Temporal lobe (tissue), 2 donors: ENCODE data around the genes N4BP2L1 and RFC3.

DNA sequence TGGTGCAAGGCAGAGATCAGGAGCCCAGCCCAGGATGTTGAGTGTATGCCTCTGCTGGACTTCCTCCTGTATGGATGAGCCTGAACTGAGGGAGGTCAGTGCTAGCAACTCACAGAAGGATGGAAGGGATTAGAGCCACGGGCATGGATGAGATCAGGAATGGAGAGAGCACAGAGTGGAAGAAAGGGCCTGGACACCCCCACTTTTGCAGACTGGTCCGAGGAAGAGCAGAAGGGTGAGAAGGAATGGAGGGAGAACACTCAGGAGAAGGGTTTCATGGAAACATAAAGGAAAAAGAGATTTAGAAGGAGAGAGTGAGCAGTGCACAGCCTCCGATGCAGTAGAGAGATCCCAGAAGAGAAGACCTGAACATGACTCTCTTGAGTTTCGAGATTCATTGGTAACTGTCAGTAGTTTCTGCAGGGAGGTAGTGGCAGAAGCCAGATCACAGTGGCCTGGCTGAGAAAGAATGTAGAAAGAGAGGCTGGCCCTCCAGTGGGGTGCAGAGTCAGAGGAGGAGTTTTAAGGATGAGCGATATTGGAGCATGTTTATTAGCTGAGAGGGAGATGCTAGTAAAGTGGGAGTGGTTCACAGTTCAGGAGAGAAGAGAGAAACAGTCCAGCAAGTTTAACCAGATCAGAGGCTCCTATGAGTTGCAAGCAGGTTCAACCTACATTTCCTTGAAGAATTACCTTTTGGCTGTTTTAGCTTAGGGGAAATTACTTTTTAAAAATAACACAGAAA lies 109.0 kb downstream of the ZAR1L start:
- RAMPAGE, long total RNA, result no peak

GRCh38 chr13:32427946-32428630 lies at the start of gene N4BP2L1:
Gene N4BP2L1 (minus strand): TSS chr13:32428130.
- RAMPAGE, long total RNA, result no peak

GRCh38 chr13:32471364-32471853 lies 43.5 kb upstream of the N4BP2L1 start:
- RAMPAGE, long total RNA, result no peak

DNA sequence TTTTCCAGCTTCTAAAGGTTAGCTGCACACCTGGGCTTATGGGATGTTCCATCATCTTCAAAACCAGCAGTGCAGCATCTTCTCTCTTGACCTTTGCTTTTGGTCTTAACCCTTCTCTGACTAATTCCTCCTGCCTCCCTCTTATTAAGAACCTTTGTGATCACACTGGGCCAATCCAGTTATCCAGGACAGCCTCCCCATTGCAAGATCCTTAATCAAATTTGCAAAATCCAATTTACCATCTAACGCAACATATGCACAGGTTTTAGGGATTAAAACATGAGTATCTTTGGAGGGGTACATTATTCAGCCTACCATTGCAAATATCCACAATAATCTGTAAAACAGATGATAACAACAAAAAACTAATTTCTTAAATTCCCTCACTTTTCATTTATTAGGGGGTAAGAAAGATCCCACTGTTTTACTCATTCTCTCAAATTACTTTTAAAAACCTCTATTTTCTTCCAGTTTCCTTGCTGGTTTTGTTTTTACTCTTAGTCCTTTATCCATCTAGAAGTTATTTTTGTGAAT lies 6.6 kb downstream of the N4BP2L2 start:
- RAMPAGE, long total RNA, result no peak

- RAMPAGE, long total RNA, result no peak
Measured at GRCh38 chr13:32535508-32536553, 2.8 kb downstream of the N4BP2L2 start.

DNA sequence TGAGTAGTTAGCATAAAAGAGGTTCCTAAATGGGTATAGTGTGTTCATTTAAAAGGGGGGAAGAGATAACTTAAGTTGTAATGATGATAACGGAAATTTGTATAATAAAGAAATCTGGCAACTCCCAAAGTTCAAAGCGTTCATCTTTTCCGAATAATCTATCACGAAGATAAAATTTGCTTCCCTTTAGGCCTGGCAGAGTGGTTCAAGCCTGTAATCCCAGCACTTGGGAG lies 1.1 kb downstream of the N4BP2L2 start:
- RAMPAGE, long total RNA, result no peak

GRCh38 chr13:32632343-32632793 lies 46.1 kb downstream of the PDS5B start:
- RAMPAGE, long total RNA, result no peak

DNA sequence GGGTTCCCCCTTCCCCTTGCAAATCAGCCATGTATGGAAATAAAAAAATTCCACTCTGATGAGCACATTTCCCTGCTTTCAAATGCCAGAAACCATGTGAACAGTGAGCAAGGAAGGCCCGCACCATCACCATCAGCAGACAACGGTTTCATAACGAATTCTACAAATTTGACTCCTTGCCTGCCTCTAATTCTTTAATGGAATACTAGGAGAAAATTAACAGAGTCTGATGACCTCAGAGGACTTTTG lies 46.8 kb upstream of the KL start:
- RAMPAGE, long total RNA, result no peak

DNA sequence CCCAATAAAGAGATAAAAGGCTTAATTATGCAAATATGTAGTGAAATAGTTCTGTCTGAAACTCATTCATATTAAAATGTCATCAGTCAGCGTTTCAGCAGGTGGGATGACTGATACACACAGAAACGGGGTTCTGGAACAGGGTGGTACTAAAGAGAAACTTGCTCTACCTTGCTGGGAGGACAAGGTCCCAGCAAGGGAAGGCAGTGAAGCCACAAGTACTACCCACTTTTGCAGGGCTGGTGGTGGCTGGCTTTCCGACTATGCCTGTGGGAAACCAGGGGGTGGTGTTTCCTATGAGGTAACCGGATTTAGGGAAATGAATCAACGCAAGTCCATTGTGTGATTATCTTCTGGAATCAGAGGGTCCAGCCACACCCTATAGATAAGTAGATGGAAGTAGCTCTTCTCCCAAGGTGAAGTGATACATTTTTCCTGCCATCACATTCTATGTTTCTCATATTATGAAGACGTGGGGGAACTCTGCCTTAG lies 76.3 kb downstream of the KL start:
- RAMPAGE, long total RNA, result no peak

GRCh38 chr13:33112449-33113186 lies 96.4 kb downstream of the KL start:
- RAMPAGE, long total RNA, result no peak

DNA sequence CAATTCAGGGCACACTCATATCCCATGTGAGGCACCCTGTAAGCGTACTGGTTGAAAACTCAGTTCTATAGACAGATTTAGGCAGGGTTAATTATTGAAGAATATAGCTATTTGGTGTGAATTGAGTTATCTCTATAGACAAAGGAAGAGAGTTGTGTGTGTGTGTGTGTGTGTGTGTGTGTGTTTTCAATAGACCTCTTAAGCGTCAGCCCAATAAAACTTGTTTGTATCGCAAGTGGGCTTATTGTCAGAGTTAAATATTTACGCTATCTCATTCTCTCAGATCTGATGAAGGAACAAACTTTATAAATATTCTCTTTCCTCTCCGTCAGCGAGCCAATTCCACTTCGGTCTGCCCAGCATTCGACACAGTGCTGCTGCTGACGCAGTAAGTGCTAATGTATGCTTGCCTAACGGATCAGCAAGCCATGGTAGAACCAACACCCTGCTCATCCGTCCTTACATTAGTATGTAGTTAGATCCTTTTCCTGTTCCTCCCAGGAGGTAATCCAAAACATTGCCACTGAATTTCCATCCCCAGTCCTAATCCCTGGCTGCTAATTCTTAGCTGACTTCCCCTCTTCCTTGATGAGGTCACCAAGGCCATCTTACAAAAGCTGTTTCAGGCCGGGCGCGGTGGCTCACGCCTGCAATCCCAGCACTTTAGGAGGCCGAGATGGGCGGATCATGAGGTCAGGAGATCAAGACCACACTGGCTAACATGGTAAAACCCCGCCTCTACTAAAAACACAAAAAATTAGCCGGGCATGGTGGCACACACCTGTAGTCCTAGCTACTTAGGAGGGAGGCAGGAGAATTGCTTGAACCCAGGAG lies 88.1 kb downstream of the STARD13 start:
- RAMPAGE, long total RNA, result no peak

DNA sequence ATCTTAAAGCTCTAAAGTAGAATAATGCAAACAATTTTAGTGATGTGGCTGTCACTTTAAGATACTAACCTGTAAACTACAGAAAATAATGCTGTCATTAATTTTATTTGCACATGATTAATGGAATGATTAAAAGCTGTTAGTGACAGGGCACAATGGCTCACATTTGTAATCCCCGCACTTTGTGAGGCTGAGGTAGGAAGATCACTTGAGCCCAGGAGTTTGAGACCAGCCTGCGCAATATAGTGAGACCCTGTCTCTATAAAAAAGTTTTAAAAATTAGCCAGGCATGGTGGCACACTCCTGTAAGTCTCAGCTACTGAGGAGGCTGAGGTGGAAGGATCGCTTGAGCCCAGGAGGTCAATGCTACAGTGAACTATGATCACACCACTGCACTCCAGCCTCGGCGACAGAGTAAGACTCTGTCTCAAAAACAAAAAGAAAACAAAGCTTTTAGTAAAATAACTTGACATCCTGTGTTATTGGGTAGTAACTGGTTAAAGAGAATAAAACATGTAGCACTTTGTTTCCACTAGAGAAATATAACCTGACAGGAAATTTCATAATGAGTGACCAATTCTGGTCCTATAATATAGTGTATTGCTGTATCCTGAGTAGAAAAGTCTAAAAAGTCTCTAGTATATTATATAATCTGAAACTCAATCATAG lies 2.8 kb downstream of the STARD13 start:
- RAMPAGE, long total RNA, result no peak

- RAMPAGE, long total RNA, result no peak
Measured at GRCh38 chr13:33314000-33314368, 28.4 kb upstream of the STARD13 start.

DNA sequence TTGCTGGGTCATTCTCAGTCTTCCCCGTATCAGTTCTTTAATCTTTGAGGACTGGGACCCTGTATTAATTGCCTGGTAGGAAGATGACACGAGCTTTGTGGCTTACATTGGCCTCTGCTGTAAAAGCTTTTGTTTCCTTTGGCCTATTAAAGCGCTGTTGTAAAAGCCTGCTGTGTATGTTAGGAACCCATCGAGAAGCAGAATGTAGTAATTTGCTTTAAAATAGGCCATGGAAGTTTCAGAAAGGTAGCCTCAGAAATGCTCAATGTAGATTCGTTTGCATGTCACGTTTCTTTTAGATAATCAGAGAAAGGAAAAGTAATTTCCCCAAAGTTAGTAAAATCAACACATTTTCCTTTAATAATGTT lies 257.5 kb upstream of the STARD13 start:
- RAMPAGE, long total RNA, result no peak

DNA sequence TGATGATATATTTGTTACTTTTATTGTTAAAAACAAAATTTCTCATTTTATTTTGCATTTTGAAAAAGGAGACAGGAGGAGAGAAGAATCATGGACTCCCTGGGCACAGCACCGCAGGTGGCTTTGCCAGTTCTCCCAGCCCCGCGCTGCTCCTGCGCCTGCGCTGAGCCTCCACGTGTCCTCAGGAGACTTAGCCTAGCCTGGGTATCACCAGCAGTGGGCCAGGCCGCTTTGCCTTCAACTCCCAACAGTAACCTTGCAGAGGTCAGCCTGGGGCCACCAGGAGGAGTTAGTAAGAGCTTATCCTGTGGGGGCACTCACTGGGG lies 207.6 kb upstream of the RFC3 start:
- RAMPAGE, long total RNA, result no peak

DNA sequence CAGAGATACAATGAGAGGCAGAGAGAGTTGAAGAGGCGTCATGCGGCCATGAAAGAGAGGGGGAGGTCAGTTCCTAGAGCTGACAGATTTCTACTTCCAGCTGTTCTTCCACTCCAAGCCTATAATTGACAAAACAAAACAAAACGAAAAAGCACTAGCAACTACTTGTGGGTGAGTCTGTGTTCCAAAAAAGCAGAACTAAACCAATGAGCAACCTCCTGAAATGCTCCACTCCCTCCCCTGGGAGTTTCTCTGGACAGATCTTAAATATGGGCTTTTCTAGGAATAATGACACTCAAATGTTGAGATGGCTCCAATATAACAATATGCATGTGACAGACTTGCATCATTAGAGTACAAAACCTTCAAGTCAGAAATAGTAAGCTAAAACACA lies 173.4 kb upstream of the RFC3 start:
- RAMPAGE, long total RNA, result no peak

- RAMPAGE, long total RNA, result no peak
Measured at GRCh38 chr13:33682849-33683201, 135.1 kb upstream of the RFC3 start.

- RAMPAGE, long total RNA, result no peak
Measured at GRCh38 chr13:33721780-33722284, 96.1 kb upstream of the RFC3 start.

- RAMPAGE, long total RNA, result no peak
Measured at GRCh38 chr13:33793652-33794154, 24.2 kb upstream of the RFC3 start.

- RAMPAGE, long total RNA, result no peak
Measured at GRCh38 chr13:33817863-33818436, at the start of gene RFC3. Gene RFC3 (plus strand): TSS chr13:33818149.